Ishikawa (cell line): ENCODE measurements around the genes GJB1, TAF1, HDAC8, DMRTC1 and CHIC1.

DNA sequence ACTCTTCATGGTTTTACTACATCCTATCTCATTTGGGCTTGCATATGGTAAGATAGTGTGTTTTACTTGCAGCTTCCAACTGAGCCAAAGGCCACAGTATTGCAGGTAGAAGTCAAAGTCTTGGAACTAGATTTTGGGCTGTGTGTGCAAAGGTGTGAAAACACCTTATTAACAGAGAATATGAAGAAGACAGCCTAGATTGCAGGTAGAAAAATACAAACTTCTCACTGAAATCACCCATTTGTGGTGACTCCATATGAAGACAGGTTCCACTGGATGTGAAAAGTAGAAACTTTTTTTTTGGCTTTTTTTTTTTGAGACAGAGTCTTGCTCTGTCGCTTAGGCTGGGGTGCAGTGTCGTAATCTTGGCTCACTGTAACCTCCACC is 46.0 kb downstream of the DLG3 start:
- RRBS: no CpG with 5 or more reads among the region's 2 CpGs

DNA sequence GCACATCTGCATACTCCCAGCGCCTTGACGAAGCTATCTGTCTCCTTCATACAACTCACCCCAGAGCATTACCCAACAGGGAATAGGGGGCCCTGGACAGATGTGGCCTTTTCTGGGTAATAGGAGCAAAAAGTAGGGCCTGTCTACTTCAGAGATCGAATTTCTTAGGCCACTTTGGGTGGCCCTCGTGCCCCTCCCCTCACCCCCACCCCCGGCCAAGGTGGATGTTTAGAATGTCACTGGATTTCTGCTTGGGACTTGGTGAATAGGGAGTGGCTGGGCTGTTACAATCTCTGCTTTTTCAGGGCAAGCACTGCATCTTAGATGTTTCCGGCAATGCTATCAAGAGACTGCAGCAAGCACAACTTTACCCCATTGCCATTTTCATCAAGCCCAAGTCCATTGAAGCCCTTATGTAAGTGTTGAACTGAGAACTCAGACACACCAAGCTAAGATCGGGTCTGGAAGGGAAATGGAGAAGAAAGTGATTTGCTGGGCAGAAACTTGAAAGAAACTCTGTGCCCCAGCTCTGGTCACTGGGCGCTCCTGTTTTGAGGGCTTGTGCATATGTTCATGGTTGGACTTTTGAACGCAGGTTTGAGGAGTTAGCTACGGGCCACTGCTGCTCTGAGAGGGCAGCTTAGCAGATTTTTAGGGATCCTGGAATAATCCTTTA is 55.7 kb downstream of the DLG3 start:
- RRBS: 72% methylated on average over 2 of the region's 10 CpGs

DNA sequence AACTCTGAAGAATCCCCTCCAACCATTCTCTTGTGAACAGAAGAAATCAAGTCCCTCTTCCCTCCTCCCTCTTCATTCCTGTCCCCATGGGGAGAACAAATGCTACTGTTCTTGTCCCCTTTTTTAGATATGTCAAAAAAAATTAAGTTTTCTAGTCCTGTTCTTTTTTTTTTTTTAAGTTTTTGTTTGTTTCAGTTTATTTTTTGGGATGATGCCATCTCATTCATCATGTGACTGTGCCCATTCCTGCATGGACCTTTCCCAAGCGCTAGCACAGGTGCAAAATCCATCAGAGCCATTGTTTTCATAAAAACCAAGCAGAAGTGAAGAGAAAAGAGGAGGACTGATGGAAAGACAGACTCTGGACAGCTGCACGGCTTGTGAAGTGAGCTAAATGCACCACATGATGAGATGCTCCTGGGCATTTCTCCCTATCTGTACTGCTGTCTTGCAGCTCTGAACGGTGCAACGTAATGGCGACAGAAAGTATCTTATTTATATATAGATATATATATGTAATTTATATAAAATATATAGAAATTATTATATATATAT is 57.7 kb downstream of the DLG3 start:
- RRBS: no CpG with 5 or more reads among the region's 5 CpGs

GRCh38 chrX:71107767-71108491 is 1.4 kb upstream of the CXorf65 start:
- RRBS: no CpG with 5 or more reads among the region's 9 CpGs

DNA sequence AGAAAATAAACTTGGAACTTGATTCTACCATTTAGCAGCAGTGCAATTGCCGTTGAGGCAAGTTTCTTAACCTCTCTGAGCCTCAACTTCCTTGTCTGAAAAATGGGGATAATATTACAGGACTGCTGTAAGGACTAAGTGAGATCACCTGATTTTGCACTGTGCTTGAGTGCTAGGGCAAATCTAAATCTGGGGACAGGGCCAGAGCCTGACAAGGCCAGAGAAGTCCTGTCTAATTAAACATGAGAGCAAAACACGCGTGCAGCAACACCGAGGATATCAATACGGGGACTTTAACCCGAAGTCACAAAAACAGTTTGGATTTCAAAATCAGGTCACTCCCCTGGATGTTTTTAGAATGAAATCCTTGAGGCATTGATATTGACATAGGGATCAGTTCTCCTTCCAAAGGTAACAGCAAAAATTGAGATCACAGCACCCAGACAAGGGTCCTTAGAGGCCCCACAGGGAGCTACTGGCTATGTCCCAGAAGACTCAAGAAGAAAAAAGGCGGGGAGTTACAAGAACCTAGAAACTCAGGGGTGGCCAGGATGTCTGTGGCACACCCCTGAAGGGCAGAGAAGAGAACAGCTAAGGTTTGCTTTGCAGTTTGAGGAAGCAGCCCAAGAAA is 5.6 kb upstream of the GJB1 start:
- RRBS: no CpG with 5 or more reads among the region's 7 CpGs

DNA sequence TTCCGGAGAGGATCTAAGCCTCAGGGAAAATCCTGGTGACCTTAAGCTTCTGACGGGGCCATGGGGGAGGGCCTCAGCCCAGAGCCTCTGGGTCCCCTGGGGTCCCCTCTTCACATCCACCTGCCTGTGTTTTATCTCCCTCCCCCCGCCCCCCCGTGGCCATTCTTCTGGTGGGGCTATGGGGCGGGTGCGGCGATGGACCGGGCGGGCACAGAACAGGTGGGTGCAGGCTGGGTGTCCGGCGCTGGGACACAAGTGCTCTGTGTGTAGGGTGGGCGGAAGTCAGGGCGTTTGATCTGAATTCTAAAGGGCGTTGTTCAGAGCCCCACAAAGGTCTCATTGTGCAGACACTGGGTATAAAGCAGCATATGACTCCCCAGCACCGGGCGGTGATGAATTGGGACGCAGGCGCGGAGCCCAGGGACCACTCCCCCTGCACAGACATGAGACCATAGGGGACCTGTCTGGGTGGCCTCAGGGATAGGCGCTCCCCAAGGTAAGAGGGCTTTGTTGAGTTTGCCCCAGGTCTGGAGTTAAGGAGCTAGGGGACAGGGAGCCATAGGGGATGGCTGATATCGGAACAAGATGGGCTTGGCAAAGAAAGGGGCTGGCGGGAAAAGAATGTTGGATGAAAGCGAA is at the start of gene GJB1:
Gene GJB1 (plus strand): TSS at position 385 of the 639 bp plus-strand sequence.
- RRBS: no CpG with 5 or more reads among the region's 23 CpGs

- RRBS: 4% methylated on average over 12 of the region's 70 CpGs
Observed at GRCh38 chrX:71365608-71366757, at the start of gene TAF1. TSS of gene TAF1 (plus strand) at chrX:71366357.

DNA sequence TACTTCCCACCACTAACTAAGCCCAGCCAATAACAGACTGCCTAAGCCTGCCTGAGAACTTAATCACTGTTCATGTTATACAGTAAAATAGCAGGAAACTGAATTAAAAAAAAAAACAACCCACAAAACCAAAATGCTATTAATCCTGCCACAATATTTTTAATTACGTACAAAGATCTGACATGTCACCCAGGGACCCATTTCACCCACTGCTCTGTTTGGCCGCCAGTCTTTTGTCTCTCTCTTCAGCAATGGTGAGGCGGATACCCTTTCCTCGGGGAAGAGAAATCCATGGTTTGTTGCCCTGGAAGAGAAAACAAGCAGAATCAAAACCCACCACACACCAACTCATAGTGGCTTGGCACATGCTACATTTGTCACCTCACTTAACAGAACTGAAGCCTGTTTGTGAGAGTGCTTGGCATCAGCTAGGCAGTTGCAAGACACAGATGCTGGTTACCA is 4.5 kb downstream of the RPS4X start:
- RRBS: no CpG with 5 or more reads among the region's 4 CpGs

GRCh38 chrX:72384118-72384818 is 78.6 kb upstream of the CITED1 start:
- RRBS: no CpG with 5 or more reads among the region's 1 CpG

DNA sequence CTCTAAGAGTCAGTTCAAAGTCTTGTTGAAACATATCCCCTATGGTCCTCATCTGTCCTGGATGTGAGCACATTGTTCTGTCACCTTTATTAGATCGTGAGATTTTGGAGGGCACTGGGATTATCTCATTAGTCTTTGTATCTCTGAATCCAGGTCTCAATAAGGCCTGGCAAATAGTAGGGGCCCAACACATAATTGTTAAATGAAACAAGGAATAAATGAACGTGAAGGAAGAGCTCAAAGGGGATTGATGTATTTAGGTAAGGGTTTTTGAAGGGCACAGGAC is 113.6 kb downstream of the HDAC8 start:
- RRBS: no CpG with 5 or more reads among the region's 2 CpGs

DNA sequence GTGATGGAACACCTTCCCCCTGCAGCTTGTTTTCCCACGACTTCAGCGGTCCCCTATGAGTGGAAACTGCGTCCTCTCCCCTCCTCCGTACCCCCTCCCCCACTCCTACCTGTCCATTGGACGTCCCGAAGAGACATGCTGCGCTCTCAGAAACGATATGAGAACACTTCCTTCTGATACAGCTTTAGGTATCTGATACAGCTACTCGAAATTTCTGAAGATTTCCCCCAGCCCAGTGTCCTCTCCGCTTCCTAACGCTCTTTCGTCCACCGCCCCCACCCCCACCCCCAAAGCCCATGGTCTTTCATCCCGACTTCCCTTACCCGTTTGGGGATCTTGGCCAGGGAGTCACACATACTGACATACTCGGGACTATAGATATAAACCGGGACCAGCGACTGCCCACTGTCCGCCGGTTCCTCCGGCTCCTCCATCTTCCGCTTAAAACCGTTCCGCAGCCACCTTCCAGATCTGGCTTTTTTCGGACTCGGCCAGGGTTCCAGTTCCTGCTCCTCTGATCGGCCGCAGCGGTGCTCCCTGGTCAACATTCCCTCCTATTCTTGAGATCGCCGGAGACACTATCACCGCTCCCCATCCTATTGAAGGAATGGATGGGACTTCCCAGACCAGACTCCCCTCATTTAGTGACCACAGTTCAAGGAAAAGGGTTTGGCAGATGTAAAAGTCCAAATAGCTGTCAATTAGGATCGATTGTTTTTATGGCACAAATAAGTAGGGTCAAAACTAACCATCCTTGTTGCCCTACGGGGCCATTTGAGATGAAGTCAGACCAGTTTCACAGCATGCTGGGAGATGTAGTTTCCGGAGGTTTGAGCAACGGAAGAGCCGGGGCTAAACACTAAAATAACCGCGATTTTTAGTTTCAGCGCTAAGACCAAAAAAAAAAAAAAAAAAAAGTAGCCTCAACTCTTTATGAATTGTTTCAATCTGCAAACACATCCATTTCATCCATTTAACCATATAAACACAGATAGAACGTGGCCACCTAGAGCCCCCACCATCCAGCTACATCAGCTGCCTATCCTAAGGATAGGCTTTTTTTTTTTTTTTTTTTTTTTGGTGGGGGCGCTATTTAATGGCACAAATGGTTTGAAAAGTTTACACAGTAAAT is at the start of gene HDAC8:
Gene HDAC8 (minus strand): TSS at position 516 of the 1,132 bp plus-strand sequence.
- RRBS: no CpG with 5 or more reads among the region's 42 CpGs

DNA sequence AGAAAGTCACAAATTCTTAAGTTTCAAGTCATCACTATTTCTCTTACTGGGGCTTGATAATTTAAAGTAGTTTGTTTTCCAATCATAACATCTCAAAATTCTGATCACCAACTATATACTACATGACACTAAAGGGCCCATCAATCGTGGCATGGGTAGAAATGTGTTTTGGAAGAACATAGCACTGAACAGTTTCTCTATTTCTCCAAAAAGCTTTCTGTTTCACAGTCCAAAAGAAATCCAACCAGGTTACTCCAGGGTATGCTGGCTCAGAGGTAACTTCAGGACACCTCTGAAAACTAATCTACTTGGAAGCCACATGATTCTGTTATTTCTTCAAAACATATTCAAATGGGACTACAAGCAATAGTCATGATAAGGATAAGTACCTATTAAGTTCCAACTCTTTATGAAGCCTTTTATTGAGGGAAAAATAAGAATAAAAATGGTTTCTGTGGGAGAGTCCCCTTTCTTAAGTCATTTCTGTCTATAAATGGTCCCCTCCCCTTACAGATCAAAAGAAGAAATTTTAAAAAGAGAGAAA is 8.3 kb downstream of the PHKA1 start:
- RRBS: no CpG with 5 or more reads among the region's 1 CpG

- RRBS: no CpG with 5 or more reads among the region's 5 CpGs
Observed at GRCh38 chrX:72711978-72712920, 1.9 kb downstream of the PHKA1 start.

DNA sequence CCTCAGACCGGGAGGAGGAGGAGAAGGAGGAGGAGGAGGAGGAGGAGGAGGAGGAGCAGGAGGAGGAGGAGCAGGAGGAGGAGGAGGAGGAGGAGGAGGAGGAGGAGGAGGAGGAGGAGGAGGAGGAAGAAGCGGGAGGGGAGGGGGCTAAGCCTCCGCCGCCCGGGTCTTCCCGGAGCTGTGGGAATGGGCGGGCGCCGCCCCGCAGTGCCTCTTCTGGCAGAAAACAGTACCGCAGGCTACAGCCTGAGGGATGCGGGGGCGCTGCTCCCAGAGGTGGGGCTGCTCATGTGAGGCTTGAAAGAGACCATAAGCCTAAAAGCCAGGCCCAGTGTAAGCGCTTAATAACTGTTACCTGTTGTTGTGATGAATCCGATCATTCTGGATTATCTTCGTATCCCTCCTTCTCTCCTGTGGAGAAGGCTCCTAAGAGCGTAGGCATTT is at the start of gene DMRTC1:
Gene DMRTC1 (minus strand): TSS at position 89 of the 444 bp plus-strand sequence.
- RRBS: no CpG with 5 or more reads among the region's 17 CpGs

GRCh38 chrX:73562964-73563981 is at the start of gene CHIC1:
TSS of gene CHIC1 (plus strand) at chrX:73563197.
- RRBS: no CpG with 5 or more reads among the region's 54 CpGs

GRCh38 chrX:73823488-73824101 is 260.6 kb downstream of the CHIC1 start:
- RRBS: no CpG with 5 or more reads among the region's 2 CpGs

DNA sequence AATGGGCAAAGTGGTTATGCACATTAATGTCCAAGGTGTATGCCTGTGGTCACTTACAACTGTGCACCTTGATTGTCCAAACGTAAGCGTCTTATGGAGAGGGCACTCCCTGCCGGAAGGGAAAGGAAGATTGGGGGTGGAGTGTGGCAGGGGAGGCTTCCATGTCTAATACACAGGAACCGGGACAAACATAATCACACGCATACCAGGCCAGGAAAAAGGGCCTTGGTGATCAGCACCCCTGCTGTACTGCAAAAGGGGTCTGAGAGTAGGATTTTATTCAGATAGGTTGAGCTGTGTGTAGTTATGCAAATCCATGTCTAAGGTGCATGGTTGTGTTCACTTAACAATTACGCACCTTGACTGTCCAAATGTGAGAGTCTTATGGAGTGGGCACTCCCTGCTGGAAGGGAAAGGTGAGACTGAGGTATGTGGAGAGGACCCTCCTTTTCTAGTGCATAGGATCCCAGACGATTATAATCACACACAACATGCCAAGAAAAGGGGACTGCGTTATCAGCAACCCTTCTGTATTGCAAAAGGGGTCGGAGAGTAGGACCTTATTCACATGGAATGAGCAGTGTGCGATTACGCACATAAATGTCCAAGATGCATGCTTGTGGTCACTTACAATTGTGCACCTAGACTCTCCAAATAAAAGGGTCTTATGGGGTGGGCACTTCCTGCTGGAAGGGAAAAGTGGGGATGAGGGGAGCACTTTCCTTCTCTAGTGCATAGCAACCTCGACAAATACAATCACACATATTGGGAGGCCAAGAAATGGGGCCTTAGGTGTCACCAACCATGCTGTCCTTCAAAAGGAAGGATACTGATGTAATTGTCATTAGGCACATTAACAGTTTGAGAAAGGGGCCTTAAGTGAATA is 283.2 kb downstream of the CHIC1 start:
- RRBS: 94% methylated on average over 2 of the region's 12 CpGs

DNA sequence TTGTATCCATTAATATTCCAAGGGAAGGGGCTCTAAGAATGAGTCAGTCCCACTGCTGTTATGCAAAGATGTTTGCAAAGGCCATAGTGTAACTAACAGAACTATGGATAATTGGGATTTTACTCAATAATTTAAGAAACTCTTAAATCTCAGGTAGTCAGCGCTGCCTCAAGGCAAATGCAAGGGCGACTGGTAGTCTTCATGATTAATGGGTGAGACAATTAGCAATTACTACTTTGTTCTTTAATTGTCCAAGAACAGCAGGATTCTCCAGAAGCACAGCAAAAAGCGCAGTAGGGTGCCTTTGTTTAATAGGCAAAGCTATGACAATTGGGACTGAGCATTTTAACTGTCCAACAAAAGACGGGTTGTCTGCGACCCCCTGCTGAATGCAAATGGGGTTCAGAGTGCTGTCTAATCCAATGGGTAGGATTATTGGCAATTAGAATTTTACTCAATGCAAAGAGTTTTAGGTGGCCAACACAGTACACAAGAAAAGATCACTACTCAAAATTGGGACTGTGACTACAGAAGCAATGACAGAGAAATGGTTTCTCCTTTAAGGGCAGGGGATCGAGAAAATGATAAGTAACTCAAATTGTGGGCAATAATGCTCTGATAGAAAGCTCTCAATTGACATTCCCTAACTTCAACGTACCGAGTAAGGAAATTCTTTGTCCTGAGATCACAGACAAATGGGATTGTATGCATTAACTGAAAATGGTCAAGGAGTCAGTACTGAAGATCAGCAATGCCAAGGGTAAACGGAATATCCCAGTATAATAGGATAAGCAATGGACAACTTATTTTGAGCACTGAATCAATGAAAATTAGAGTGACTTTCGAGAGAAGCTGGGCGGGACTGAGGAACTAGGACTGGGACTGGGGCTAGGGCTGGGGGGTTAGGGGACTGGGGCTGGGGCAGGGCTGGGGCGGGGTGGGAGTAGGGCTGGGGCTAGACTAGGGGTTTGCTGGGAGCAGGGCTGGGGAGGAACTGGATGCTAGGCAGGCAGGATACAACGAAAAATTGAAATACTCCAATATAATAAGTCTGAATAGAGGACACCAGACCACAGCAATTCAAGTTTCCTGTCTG is 286.3 kb downstream of the CHIC1 start:
- RRBS: no CpG with 5 or more reads among the region's 13 CpGs

GRCh38 chrX:74004008-74004926 is 299.7 kb upstream of the ZCCHC13 start:
- RRBS: no CpG with 5 or more reads among the region's 5 CpGs